NCI-H460 (cell line): ENCODE measurements around a stretch of chr15.

RAMPAGE:
- cytosol, long total RNA, result no peak
- long total RNA, result no peak
- nucleus, long total RNA, result no peak
These were observed 12.9 kb downstream of the THSD4 start for GRCh38 chr15:71128174-71128559.

RAMPAGE:
- cytosol, long total RNA, result no peak
- long total RNA, result no peak
- nucleus, long total RNA, result no peak
These were observed 21.2 kb downstream of the THSD4 start for GRCh38 chr15:71136374-71136890.

DNA sequence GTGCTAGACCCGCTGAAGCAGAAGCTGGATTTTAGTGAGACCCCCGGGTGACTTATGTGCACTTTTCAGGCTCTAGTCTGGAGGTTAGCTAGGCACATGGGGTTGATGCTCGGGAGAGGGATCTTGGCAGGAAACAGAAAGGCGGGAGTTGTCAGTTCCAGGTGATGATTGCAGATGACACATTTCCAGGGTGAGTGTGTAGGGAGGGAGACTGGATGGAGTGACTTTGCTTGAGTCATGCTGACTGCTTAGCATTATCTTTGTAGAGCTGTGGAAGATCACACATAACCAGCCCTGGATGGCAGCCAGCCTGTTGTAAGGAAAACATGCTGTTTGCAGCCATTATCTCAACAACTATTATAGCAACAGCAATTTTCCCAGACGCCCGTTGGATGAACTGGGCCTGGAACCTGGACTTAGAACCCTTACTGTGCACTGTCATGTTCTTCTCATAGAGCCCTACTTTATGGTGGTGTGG lies 122.4 kb downstream of the THSD4 start:
RAMPAGE:
- cytosol, long total RNA, result no peak
- long total RNA, result no peak
- nucleus, long total RNA, result no peak

GRCh38 chr15:71279198-71280467 lies 164.4 kb downstream of the THSD4 start:
RAMPAGE:
- cytosol, long total RNA, result no peak
- long total RNA, result no peak
- nucleus, long total RNA, result no peak

DNA sequence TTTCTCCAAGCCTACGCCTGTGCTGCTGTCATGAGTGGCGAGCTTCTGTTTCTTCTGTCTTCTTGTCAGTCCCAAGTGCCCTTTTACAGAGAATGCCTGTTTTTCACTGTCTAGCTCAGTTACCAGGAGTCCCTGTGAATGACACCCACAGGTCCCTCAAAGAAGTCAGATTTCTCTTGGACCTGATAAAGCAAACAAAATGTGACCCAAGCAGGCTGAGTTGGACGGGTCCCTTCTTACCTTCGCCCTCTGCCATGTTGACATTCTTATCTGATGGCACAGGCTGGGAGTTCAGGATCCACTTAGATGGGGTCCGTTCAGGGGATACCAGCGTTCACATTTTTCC lies 178.9 kb downstream of the THSD4 start:
RAMPAGE:
- cytosol, long total RNA, result no peak
- long total RNA, result no peak
- nucleus, long total RNA, result no peak

RAMPAGE:
- cytosol, long total RNA, result no peak
- long total RNA, result no peak
- nucleus, long total RNA, result no peak
These were observed 295.1 kb upstream of the NR2E3 start for GRCh38 chr15:71515378-71515599.

DNA sequence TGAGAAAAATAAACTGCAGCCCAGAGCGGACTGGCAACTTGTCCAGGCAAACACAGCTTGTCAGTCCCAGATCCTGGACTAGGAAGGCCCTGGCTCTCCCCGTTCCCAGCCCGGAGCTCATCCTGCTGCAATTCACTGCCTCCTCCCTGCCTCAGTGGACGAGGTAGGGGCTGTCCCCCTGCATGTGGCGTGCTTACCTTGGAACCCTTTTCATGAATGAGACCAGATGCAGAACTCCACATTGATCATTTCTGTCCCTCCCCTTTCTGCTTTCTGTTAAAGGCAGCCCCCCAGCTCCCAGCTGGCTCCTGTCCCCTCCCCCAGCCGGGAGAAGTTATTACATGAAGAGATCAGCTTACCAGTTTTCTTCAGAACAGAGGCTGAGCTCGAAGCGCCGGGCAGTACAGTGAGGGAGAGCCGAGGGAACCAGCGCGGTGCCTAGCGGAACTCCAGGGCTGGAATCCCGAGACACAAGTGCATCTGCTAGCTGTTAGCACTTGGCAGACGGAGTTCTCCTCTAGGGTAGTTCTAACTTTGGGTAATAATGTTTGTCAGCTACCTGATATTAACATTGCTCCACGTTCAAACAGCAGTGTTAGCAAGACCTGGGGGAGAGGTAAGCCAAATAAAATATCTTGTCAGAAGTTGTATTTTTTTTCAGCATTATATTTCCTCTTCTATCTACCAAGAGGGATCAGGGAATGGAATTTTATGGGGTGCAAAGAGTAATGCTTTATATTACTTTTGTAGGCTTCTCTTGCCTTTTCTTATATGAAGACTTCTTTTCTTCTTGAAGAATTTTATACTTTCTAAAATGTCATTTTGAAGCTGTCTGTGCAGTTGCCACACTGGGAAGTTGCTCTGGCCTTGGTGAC lies 263.3 kb upstream of the NR2E3 start:
RAMPAGE:
- cytosol, long total RNA, result no peak
- long total RNA, result no peak
- nucleus, long total RNA, result no peak

RAMPAGE:
- cytosol, long total RNA, result no peak
- long total RNA, result no peak
- nucleus, long total RNA, result no peak
These were observed 243.1 kb upstream of the NR2E3 start for GRCh38 chr15:71567112-71567805.

DNA sequence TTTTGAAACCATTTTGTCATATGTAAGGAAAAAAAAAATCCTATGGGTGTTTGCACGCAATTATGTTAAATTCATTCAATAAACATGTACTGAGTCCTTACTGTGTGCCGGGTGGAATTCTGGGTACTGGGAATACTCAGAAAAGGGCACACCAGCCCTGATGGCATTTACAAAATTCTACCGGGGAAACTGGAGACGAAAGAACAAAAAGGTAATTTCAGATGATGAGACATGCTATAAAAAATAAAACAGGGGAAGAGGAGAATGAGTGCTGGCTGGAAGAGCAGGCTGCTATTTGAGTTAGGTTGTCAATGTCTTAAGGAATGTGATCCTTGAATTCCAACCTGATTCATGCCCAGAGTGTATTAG lies 127.1 kb upstream of the NR2E3 start:
RAMPAGE:
- cytosol, long total RNA, result no peak
- long total RNA, result no peak
- nucleus, long total RNA, result no peak

GRCh38 chr15:71899591-71900095 lies 89.3 kb downstream of the NR2E3 start:
RAMPAGE:
- cytosol, long total RNA, result no peak
- long total RNA, result no peak
- nucleus, long total RNA, result no peak

GRCh38 chr15:71975496-71976202 lies 142.3 kb downstream of the MYO9A start:
RAMPAGE:
- cytosol, long total RNA, result no peak
- long total RNA, result no peak
- nucleus, long total RNA, result no peak

RAMPAGE:
- cytosol, long total RNA, result no peak
- long total RNA, result no peak
- nucleus, long total RNA, result no peak
These were observed 33.6 kb downstream of the MYO9A start for GRCh38 chr15:72084148-72085015.

RAMPAGE:
- cytosol, long total RNA, result no peak
- long total RNA, result no peak
- nucleus, long total RNA, result no peak
These were observed 8.7 kb downstream of the PKM start for GRCh38 chr15:72221975-72222985.

DNA sequence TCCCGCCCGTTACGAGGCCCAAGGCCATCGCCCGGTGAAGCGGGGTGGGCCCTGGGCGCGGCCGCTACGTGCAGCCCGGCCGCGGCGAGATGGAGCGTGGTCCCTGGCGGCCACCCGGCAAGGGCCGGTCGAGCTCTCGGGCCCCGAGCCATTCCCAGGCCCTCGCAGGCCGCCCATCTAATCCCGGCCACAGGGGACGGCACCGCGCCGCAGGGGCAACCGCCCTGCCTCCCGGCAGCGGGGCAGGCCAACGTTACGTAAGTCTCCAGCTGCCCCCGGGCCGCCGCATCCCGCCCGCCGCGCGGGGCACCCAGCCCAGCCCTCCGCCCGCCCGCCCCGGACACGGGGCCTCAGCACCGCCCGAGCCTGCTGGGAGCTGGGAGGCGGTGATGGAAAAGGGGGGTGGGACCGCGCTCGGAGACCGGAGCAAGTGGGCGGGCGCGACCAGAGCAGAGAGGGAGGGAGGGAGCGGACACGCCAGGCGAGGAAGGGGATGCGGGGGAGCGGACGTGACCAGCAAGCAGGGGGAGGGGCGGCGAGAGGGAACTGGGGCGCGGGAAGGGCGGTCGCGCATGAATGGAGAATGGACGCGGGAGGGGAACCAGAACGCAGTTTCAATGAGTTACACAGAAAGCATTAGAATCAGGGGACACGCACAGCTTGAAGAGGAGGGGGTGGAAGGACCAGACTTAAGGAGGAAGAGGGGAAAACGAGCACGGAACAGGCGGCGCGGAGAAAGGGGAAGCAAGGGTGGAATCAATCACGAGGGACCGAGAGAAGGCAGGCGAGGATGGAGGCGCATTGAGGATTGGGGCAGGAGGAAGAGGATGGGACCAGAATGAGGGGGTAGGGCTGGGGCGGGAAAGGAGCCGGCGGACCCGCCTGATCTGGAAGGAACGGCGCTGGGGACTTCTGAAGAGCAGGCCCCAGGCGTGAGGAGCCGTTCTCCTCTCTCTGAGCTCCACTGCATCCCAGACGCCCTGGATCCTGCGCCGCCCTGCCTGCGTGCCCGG lies 666 bp downstream of the PKM start:
RAMPAGE:
- cytosol, long total RNA, result no peak
- long total RNA, result no peak
- nucleus, long total RNA, result no peak

RAMPAGE:
- cytosol, long total RNA, result no peak
- long total RNA, result no peak
- nucleus, long total RNA, result no peak
These were observed 4.3 kb downstream of the ARIH1 start for GRCh38 chr15:72478300-72478944.

GRCh38 chr15:72489691-72490546 lies 15.8 kb downstream of the ARIH1 start:
RAMPAGE:
- cytosol, long total RNA, result no peak
- long total RNA, result no peak
- nucleus, long total RNA, result no peak

DNA sequence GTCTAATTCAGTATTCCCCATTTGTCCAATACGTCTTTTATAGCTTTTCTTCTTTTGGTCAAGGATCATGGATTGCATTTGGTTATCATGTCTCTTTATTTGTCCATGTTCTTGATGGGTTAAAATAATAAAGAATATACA lies 21.1 kb downstream of the ARIH1 start:
RAMPAGE:
- cytosol, long total RNA, result no peak
- long total RNA, result no peak
- nucleus, long total RNA, result no peak

DNA sequence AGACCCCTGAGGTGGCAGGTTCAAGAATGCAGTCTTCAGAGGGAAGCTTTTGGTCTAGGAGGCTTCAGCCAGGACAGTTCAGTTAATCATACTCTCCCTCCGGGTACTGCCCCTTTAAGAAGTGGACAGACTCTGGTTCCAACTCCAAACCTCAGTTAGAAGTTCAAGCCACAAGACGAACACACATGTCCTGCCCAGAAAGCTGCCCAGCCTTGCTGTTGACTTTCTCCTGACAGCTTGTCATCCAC lies 81.0 kb upstream of the NEO1 start:
RAMPAGE:
- cytosol, long total RNA, result no peak
- long total RNA, result no peak
- nucleus, long total RNA, result no peak

DNA sequence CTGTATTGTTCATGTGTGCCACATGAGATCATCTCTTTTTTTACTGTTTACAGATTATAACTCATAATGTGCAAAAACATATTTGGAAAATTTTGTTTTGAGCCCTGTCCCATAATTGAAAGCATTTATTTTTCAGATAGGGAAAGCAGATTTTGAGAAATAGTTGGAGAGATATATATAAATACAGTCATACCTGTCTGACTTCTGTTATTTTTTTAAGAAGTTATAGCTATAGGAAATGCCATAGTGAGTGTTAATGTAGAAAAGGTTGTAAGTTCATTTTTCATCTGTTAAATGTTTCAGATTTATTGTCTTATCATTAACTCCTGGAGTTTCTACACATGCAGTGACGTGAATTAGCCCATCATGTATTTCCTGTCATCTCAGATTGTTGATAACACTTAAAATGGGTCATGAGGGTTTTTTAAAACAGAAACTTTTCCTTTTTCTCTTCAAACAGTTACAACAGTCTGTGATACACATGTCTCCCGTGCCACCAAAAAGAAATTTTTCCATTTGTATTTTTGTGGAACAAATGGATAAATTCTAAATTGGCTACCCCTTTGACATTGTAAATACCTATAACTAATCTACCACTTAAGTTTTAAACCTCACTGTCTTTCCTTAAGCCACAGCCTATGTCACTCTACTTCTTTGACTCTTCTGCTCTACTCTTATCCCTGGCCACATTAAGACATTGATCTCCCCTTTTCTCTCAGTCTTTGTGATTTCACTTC lies 89.0 kb downstream of the NEO1 start:
RAMPAGE:
- cytosol, long total RNA, result no peak
- long total RNA, result no peak
- nucleus, long total RNA, result no peak

GRCh38 chr15:73192228-73192816 lies 140.1 kb downstream of the NEO1 start:
RAMPAGE:
- cytosol, long total RNA, result no peak
- long total RNA, result no peak
- nucleus, long total RNA, result no peak